M059J (cell line): Measurements from ENCODE around the gene GRIN2A.

DNA sequence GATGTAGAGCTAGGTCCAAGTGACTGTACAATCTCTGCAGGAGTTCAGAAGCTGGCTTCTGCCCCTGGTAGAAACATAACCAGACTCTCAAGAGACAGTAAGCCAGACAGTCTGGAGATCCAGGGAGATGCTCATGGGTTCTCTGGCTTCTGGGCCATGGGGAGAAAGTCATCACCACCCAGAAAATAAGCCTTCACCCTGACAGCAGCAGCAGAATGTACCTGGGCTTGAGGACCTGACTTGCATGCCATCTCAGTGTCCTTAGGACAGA lies 1059.7 kb downstream of the TMEM114 start:
- RAMPAGE, long total RNA, result no peak

DNA sequence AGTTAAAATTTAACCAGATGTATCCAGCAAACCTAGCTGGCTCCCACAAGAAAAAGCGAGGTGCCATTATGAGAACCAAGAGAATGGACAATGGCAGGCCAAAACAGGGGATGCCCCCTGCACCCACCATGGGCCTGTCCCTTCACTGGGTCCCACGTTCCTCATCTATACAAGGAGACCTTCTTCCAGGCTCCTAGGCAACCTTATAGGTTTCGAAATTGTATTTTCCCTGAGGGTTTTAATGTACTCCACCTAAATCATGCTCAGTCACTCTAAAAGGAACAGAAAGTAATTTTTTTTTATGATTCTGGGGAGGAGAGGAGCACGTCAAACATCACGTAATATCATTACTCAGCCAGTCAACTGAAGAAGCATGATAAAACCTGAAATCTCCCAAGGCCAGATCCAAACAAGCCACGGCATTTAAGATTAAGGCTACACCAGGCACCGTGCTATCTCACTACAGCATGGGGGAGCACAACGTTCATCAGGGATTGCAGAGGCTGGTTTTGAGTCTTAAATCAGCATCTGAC lies 3.8 kb upstream of the TMEM114 start:
- RAMPAGE, long total RNA, result no peak

DNA sequence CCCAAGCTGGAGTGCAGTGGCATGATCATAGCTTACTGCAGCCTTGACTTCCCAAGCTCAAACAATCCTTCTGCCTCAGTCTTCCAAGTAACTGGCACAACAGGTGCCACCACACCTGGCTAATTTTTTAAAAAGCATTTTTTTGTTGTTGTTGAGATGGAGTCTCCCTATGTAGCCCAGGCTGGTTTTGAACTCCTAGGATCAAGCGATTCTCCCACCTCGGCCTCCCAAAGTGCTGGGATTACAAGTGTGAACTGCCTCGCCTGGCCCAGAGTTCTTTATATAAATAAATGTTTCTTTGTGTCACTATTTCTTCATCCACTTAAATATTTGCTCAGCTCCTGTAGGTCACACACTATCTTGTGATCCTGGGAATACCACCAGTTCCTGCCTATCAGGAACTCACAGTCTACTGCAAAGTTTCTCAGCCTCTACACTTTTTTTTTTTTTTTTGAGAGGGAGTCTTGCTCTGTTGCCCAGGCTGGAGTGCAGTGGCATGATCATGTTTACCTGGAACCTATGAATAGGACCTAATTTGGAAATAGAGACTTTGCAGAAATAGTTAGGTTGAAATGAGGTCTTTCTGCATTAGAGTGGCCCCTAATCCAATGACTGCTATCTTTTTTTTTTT lies 6.7 kb downstream of the ABAT start:
- RAMPAGE, long total RNA, result no peak

GRCh38 chr16:8801654-8802283 lies 4.1 kb downstream of the PMM2 start:
- RAMPAGE, long total RNA, result no peak

DNA sequence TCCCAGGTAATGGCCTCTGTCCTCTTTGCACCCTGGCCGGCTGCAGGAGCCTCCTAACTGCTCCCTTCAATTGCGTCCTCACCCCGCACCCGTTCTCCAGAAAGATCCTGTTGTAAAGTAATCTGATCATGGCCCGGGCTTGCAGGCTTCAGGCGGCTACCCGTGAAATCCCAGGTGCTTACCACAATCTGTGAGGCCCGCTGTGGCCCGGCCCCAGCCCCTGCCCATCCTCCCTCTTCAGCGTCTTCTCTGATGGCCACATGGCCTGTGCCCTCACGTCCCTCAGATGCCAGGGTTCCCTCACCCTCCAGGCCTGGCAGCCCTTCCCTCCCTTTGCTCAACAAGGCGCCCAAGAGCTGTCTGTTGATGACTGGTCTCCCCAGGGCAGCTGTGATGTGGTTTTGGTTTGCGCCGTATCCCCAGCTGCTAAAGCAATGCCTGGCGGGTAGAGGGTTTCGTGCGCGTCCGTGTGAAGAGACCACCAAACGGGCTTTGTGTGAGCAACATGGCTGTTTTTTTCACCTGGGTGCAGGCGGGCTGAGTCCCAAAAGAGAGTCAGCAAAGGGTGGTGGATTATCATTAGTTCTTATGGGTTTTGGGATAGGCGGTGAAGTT lies 35.1 kb downstream of the PMM2 start:
- RAMPAGE, long total RNA, result no peak

GRCh38 chr16:8839437-8840211 lies 29.2 kb downstream of the CARHSP1 start:
- RAMPAGE, long total RNA, result no peak

DNA sequence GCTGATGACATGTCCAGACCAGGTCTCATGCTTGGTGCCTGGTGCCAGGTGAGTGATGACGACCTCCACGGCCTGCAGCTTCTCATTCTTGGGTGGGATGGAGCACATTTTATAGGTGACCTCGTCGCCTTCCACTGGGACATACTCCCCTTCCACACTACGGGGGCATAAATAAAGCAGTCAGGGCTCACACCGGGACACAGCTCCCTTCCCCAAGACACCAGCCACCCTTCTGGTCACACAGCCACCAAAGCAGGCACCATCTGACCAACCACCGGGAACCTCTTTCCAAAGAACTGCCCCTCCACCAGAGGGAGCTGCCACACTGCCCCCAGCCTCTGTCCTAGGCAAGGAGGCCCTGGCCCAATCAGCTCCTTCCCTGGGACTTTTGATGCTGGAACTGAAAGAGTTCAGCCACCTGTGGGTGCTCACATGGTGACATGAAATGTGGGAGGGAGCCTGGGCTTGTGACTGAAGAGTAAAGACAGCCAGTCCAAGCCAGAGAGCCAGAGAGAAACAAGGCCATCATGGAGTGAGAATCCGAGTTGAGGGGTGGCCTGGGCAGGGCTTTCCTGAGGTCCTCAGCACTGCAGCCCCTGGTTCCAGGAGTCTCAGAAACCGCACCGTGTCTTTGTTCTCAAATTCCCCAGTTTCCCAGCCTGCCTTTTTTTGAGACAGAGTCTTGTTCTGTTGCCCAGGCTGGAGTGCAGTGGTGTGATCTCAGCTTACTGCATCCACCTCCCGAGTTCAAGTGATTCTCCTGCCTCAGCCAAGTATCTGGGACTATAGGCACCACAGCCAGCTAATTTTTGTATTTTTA lies 13.4 kb downstream of the CARHSP1 start:
- RAMPAGE, long total RNA, result no peak

GRCh38 chr16:8871082-8871423 lies 2.2 kb upstream of the CARHSP1 start:
- RAMPAGE, long total RNA, result no peak

GRCh38 chr16:8895491-8895841 lies 13.3 kb downstream of the LITAFD start:
- RAMPAGE, long total RNA, result no peak

DNA sequence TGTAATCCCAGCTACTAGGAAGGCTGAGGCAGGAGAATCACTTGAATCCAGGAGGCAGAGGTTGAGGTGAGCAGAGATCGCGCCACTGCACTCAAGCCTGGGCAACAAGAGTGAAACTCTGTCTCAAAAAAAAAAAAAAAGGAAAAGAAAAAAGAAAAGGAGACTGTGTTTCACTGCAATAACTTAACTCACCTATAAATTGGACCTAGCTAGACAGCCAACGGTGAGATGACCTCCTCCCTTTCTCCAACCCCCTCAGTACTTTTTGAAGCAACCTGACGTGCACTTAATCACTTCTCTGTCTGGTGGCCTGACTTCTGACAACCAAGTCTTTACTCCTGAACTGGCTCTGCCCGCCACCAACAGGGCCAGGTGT lies 21.6 kb downstream of the LITAFD start:
- RAMPAGE, long total RNA, result no peak

GRCh38 chr16:8918163-8918660 lies 36.1 kb downstream of the LITAFD start:
- RAMPAGE, long total RNA, result no peak

- RAMPAGE, long total RNA, result no peak
Measured at GRCh38 chr16:8930063-8930621, 33.6 kb downstream of the USP7 start.

- RAMPAGE, long total RNA, result no peak
Measured at GRCh38 chr16:9100657-9101952, 9.7 kb downstream of the HAPSTR1 start.

DNA sequence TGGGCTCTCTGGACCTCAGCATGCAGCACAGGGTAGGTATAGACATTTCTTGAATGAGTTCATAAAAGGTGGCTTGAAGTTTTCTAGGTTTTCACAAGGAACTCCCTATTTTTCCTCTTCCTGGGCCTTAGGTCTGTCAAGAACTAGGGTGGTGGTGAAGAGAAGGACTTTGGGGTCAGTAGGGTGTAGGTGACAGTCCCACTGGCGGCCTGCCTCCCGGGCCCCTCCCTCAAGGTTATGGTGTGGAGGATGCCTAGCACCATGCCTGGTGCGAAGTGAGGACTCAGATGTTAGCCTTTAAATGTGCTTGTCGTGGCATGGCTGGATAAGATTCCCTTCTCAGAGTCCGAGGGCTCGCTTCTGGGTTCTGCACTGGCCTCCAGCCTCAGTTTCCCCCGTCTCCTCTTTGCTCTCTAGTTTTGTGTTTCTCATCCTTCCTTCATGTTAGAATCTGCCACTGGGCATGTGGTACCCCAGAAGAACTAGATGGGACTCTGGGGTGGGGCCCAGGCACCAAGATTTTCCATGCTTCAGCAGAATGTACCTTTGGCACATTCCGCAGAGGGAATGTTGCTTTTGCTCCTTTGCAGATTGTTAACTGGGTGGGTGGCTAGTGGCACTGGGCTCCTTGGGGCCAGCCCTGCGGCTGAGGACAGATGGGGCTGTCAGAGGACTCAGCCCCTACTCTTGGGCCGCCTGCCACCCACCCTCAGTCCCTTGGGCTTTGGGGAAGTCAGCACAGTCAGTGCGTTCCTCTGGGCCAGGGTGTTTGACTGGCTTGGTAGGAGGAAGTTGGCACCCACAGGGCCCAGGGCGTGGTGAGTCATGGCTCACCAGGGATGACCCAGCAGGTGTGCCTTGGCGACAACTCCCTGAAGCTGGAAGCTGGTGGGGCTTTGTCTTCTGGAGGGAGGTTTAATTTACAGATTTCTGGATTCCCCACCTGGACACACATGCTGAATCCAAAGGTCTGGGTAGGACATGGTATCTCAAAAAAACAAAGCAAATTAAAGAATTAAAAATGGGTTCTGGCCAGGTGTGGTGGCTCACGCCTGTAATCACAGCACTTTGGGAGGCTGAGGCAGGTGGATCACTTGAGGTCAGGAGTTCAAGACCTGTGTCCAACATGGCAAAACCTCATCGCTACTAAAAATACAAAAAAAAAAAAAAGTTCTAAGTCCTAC lies 32.2 kb downstream of the HAPSTR1 start:
- RAMPAGE, long total RNA, result no peak

- RAMPAGE, long total RNA, result no peak
Measured at GRCh38 chr16:10045849-10046161, 136.4 kb downstream of the GRIN2A start.

- RAMPAGE, long total RNA, result no peak
Measured at GRCh38 chr16:10080409-10080781, 101.8 kb downstream of the GRIN2A start.

DNA sequence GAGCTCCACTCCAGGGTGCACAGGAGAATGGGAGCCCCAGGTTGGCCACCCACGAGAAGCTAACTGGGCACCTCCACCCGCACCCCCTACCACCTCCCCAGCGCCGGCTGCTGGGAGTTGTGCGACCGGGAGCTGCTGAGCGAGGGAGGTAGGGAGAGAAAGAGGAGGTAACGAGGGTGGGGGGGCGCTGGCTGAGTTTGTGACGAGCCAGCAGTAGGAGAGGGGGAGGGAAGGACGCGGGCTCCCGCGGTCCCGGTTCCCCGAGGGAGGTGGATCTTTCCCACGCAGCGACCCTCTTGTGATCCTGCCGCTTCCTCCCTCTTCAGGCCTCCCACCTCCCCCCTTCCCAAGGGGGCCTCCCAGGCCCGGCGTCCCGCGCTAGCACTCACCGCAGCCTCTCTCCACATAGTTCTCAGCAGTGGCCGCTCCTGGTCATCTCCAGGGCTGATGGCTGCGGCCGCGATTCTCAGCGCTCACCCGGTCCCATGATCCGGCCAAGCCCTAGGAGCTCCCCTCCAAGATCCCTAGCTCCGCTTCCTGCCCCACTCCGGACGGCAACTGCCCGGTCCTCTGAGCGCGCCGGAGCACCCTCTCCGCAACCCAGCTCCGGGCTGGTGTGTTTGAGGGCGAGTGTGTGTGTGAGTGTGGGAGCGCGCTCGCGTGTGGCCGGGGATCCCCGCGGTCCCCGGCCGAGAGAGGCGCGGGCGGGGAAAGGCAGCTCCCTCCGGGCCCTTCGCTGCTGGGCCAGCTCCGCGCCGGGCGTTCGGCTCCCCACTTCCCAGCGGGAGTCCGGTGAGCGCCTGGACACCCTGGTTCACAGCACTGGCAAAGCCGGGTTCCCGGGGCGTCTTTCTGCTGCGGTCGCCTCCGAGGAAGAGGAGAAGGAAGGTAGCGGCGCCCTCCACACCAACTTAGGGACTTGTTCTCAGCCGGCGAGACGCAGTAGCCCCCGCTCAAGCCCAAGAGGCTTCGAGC lies at the start of gene GRIN2A:
GRIN2A (minus strand) TSS at position 164 of the 975 bp plus-strand sequence.
- RAMPAGE, long total RNA, result no peak

DNA sequence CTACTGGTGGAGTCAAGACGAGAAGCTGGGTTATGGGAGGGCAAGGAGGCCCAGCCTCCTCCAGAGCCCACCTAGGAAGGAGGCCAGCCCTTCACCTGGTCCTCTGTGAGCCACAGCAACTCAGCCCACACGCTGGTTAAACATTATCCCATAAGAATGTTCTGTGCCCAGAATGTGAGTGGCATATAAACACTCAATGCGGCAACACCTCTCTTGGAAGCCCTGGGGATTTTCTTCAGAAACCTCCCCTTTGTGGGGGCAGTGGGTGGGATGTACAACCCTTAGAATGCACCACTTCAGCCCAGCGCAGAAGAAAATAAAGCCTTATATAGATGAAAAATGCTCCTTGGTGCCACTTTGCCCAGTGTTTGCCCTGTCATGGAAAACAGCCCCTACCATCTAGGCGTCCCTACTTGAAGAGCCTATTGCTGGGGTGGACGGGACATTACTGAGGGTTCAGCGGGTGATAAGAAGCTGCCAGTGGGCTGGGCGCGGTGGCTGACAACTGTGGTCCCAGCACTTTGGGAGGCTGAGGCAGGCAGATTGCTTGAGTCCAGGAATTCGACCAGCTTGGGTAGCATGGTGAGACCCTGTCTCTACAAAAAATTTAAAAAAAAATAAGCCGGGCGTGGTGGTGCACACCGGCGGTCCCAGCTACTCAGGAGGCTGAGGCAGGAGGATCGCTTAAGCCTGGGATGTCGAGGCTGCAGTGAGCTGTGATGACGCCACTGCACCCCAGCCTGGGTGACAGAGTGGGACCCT lies 47.8 kb downstream of the TEKT5 start:
- RAMPAGE, long total RNA, result no peak

DNA sequence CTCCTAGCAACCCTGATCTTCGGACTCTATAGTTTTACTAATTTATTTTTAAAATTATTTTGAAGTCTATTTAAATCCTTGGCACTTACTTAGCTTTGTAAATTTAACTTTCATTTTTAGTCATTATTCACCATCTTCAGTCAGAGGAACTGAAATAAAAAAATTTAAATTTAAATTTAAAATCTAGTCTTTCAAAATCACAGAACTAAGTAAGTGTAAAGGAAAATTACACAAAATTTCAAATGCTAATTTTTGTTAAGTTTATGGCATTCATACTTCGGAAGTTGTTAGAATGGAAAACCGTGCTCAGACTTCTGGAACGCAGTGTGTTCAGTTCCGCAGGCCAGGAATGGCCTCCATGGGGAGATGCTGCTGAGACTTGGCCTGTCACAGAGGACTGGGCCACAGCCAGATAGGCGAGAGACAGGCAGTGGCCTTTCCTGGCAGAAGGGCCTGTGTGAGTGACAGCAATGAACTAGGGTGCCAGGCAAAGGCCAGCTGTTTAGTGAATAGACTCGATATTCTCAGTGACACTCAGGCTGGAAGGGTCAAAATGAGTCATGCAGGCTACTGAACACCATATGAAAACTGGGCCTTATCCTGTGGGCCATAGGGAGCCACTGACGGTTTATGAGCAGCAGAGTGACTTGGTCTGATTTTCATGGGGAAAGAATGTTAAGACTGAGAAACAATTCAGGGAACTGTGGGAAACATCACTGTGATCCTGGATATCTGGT lies 5.5 kb upstream of the NUBP1 start:
- RAMPAGE, long total RNA, result no peak

- RAMPAGE, long total RNA, result no peak
Measured at GRCh38 chr16:10752731-10753592, 9.3 kb downstream of the NUBP1 start.